Measurements from ENCODE around the gene ZNF169.

DNA sequence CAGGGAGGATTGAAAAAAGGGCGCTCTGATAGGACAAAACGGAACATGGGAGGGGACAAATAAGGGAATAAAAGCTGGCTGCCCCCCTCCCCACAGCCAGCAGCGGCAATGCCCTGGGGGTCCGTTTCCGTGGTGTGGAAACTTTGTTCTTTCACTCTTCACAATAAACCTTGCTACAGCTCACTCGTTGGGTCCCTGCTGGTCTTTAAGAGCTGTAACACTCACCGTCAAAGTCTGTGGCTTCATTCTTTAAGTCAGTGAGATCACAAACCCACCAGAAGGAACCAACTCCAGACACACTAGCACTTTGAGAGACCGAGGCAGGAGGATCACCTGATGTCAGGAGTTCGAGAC, 54.4 kb upstream of the ZNF169 start:
- PRO-cap = no peak

GRCh38 chr9:94258870-94259468, at the start of gene ZNF169:
Gene ZNF169 (plus strand): TSS chr9:94259298.
- PRO-cap = bidirectional peak, plus-strand start at chr9:94259328, minus-strand start at chr9:94259311

- PRO-cap = no peak
These were observed 28.7 kb downstream of the NUTM2F start for GRCh38 chr9:94299443-94300441.

- PRO-cap = no peak
These were observed 6.3 kb downstream of the FBP1 start for GRCh38 chr9:94632652-94633762.

- PRO-cap = no peak
These were observed 25.4 kb upstream of the FBP1 start for GRCh38 chr9:94664591-94665288.

- PRO-cap = no peak
These were observed 74.8 kb downstream of the AOPEP start for GRCh38 chr9:94801183-94801722.

GRCh38 chr9:94805474-94806061, 79.1 kb downstream of the AOPEP start:
- PRO-cap = no peak

DNA sequence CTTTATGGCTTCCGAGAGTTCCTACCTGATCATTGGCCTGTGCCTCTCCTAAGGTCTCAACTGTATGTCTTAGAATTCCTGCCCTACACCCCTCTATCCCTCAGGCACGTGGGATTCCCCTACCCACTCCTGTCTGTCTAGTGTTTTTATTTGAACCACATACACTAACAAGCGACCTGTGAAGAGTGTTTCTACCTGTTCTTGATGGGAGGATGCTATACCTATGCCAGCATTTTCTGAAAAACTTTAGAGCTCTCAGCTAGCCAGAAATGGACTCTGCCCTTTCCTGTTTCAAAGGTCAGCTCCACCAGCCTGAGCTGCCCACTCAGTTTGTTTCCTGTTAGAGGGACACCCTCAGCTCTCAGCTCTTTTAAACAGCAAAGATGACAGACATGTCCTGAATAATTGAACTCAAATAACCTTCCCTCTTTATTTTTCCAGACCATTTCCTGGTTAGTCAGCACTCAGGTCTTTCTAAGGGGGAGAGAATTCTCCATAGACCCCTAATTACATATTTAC, 214.8 kb downstream of the AOPEP start:
- PRO-cap = no peak

- PRO-cap = no peak
These were observed 239.6 kb downstream of the AOPEP start for GRCh38 chr9:94966007-94966648.

- PRO-cap = bidirectional peak, plus-strand start at chr9:95048623, minus-strand start at chr9:95048527; bidirectional peak, plus-strand start at chr9:95048967, minus-strand start at chr9:95048974
These were observed 269.0 kb downstream of the FANCC start for GRCh38 chr9:95048125-95049365.

GRCh38 chr9:95077147-95077636, 240.3 kb downstream of the FANCC start:
- PRO-cap = no peak

- PRO-cap = no peak
These were observed 236.6 kb downstream of the FANCC start for GRCh38 chr9:95080481-95081663.

DNA sequence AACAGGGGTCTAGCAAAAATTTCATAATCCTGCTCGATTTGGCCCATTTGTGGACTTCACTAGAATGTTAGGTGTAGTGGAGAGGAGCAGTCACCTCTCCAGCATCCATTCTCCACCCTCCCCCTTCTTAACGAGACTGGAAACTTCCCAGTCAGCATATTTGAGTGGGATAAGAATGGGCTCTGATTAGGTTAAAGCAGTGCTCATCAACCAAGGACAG, 46.8 kb downstream of the FANCC start:
- PRO-cap = no peak

DNA sequence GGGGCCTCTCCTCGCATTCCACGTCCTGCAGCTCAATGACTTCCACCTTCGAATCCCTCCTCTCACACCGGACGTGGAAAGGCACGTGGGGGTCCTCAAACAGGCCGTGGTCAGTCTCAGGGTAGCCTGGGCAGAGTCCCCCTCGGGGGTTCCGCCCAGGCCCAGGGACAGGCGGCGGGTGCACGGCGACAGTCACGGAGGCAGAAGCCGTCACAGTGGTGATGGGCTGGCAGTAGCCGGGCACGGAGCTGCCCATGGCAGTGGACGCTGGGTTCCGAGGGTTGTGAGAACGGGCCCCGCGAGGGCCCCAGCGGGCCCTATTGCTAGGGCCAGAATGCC, 62.2 kb downstream of the PTCH1 start:
- PRO-cap = no peak

DNA sequence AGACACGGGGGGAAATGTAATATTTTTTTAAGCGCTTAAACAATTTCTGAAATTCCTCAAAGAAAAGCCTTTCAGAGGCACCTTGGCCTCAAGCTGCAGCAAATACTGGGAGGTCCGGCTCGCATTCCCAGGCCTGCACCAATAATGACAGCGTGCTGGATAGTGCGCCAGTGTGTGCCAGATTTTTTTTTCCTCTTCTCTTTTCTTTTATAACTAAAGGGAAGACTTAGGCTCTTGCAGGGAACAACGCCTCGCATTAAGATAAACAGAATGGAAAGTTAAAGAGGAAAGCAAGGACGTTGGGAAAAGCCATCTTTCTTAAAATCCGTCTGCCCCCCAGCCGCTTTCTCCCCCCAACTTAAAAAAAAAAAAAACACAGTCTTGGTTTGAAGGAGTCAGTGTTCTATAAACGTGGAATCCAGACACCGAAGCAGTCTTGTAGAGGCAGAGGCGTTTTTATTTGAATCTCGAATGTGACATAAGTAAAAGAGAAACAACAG, 627 bp upstream of the PTCH1 start:
- PRO-cap = no peak

DNA sequence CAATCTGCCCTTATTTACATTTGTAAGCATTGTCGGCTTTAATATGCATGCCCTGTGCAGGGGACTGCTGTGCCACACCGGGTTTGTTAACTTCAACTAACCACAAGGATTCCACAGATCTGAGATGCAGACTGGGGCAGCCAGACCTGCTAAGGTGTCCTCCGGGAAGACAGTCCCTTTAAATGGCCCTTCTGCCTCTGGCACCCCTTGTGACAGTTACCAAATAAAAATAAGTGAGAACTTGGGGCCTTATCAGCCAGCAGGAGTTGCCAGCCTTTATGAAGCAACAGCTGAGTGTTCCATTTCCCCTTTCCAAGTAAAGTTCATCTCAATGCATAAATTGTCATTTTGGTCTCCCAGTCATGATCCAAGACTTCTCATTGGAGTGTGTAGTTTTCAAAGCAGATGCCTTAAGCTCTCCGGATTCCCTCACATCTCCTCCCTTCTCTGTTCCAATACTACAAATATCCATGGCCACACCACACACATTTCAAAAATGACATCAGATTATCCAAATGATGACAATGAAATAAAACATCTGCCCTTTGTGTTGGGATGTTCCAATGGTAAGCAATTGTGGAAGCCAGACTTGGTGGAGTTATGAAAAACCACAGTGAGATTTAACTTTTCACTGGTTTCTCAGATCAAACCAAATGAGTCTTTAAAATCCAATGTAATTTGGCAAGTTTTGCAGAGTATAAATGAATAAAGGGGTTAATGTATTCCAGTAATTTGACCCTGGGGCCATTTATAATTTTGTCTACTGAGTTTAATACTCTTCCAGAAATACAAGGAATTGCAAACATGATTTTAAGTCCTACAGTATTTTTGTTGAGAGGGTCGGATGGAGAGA, 3.8 kb upstream of the PTCH1 start:
- PRO-cap = no peak

DNA sequence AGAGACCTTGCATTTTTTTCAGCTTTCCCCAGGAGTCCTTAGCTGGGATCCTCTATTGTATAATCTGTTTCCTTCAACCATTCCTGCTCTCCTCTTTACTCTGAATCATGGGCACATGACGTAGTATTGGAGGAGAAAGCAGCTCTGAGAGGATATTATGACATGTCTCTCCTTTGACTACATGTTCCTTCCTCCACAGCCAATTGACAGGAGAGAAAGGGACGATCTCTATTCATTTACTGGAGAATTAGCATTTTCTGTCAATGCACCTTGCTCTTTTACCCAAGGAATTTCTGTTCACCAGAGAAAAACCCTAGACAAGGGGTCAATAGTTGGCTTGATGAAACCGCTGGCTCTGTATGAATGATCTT, 118.4 kb upstream of the ERCC6L2 start:
- PRO-cap = no peak

DNA sequence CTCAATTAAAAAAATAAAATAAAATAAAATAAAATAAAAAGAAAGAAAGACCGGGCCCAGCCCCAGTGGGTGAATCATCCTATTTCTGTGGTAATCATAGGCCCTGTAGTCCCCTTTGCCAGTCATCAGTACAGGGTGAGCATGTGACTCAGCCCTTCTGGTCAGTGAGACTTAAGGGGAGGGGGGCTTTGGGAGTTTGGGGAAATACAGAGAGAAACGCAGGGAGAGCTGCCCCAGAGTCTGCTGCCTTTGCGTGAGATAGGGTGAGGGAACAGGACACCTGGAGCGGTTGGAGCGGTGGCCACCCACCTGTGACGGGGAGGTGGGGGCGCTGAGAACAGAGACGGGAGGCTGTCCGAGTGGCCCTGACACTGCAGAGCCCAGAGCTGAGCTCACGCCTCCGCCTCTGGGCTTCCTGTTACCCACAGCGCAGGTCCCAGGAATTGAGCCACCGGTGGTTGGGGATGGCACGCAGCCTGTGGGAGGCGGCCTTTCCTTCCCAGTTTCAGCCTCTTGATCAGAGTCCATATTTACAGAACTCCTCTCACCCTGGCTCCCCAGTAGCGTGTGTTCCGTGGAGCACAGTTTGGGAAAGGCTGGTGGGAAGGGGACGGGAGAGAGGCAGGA, 92.0 kb upstream of the ERCC6L2 start:
- PRO-cap = no peak

DNA sequence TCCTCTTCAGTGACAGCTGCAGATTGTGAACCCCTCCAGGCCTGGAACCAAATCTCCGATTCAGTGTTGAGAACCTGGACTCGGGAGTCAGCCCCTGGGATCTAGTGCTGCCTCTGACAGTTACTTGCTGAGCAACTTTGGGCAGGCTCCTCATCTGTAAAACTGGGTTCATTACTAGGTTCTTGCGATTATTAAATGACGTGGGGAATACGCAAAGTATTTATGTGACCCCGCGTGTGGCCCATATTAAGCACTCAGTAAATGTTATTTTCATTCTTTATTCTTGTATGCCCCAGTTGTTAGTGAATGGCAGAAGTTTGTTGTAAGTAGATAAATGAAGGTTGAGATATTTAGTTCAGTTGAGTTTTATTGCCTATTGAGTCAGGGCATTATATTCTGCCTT, 696 bp downstream of the ERCC6L2 start:
- PRO-cap = no peak

GRCh38 chr9:96022638-96023072, 147.2 kb downstream of the ERCC6L2 start:
- PRO-cap = unidirectional peak, minus-strand start at chr9:96022847